Daoy (cell line): Measurements from ENCODE around the genes RSRP1, AUNIP, PAFAH2, FAM110D, ZNF593OS, ZNF683 and RPS6KA1.

DNA sequence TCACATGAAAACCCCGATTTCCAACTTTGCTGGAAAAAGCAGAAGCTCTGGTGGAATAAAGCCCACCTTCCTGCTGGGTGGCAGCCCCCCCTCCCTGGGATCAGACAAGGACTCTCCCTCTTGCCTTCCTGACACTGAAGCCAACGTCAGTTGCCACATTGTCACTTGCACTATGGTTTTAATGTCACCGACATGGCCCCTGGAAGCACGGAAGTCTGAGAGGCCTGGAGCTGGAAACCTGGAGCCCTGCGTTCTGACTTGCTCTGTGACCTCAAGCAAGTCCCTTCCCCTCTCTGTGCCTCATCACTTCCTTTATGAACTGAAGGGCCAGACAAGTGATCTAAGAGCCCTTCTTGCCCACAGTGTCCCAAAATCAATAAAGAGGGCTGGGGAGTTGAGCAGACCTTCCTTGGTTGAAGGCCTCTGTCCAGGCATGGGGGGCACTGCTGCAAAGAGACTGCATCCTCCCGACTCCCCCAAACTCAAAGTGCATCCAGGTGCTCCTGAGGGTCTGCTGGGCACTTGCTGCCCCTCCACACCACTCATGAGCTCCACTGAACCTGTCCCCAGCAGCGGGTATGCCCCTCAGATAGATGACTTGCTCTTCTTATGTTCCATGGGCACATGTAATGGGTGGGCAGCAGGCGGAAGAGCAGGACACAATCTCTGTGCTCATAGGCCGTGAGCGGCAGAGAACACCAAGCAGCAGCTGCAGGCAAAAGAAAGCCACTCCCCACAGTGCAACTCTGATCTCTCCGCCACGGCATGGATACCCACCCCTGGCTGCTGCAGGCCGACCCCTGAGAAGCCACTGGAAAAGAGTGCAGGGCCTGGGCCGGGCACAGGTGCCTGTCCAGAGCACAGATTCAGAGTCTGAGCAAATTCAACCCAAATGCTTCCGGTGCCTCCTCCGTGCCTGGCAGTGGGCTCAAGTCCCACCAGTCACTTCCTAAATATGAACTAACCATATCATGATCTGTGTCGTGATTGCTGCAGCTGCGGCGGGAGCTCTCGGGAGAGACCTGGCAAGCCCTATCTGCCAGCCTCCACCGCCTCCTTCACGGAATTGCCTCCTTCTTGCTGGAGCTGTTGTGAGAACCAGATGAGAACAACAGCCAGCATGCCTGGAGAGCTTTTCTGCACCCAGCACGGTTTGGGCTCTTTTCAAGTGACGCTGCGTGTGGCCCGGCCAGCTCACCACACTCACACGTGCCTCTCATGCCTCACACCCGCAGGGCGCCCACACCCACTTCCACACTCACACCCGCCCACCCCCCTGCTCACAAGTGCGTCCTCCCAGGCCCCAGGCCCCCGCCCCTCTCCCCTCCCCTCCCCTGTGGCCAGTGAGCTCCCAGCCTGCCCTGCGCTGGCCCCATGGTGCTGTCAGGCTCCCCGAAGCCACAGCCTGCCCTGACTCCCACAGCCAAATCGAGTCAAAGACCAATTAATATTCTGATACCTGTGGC, 135.3 kb upstream of the RUNX3 start:
- RAMPAGE, long total RNA = no peak

DNA sequence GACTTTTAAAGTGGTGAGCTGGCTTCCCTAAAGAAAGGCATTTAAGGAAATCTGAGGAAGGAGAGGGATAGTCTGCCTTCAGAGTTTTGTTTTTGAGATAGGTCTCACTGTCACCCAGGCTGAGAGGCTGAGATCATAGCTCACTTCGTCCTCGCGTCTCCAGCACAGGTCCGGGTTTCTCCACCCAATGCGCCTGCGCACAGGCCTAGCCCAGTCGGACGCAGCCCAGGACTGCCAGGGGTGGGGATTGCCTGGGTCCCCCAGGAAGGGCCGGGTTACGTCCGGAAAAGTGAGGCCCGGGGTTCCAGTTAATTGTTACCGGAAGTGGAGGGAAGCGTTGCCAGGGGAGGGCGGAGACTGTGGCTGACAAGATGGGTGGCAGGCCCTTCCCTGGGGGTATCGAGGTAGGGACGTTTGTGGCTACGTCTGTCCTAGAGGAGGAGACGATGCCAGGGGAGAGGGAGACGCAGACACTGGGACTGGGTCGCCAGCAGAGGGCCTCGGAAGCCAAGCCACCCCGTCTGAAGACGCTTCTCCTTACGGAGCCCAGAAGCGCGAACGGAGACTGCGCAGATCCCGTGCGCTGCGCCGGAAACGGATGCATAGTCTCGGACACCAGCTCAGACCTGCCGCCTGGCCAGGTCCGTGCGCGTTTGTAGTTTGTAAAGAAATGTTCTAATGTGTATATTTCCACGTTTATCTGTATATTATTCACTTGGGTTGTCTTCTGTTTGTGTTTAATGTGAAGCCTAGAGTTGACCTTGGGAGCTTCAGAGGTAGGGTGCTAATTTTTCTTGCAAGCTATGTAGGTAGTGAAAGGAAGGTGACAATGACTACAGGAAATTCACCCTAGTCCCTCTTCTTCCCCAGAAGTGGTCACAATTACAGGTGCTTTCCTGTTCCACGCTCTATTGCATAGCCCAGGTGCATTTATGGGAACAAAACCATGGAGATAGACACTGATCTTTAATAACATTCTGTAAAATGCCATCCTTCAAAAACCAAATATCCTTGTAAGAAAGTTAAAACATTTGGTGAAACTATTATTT, 7.4 kb downstream of the RSRP1 start:
- RAMPAGE, long total RNA = no peak

- RAMPAGE, long total RNA = no peak
Measured at GRCh38 chr1:25244702-25245138, 2.5 kb downstream of the RSRP1 start.

- RAMPAGE, long total RNA = no peak
Measured at GRCh38 chr1:25245592-25246391, 1.5 kb downstream of the RSRP1 start.

DNA sequence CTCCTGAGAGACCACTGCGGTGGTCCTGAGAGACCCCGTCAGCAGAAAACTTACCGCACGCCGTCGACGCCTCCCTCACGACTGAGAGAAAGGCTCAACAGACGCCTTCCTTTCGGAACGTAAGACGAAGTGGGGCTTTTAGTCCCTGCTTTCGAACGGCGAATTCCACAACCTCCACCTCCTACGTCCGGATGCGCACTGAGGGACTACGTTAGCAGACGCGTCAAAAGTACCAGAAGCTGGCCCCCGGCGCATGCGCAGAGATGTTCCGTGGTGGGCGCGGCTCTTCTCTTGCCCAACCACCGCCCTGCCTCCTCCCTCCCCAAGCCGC, at the start of gene RSRP1:
RSRP1 (minus strand) TSS at position 200 of the 331 bp plus-strand sequence.
- RAMPAGE, long total RNA = start-site peak on the minus strand centred at position 175 of the sequence, 57 bp wide, 45 and 8 reads in 2 replicates

- RAMPAGE, long total RNA = no peak
Measured at GRCh38 chr1:25699381-25699969, 82.9 kb downstream of the MAN1C1 start.

DNA sequence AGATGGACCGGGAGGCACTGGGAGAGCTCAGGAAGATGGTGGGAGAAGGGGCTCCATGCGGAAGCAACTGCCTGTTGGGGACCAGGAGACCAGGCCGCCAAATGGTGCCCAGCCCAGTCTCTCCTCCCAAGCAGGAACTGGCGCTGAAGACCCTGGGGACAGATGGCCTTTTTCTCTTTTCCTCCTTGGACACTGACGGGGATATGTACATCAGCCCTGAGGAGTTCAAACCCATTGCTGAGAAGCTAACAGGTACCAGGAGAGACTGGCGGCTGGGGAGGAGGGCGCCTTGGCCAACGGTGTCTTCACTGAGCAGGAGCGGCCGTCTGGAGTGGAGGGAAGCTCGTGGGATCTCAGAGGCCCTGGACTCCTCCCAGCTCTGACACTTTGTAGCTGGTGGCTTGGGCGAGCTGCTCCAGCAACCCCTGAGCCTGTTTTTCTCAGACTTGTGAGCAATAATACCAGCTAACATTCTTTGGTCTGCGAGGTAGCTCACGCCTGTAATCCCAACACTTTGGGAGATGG, 978 bp downstream of the SELENON start:
- RAMPAGE, long total RNA = no peak

- RAMPAGE, long total RNA = no peak
Measured at GRCh38 chr1:25858345-25858923, 823 bp downstream of the AUNIP start.

DNA sequence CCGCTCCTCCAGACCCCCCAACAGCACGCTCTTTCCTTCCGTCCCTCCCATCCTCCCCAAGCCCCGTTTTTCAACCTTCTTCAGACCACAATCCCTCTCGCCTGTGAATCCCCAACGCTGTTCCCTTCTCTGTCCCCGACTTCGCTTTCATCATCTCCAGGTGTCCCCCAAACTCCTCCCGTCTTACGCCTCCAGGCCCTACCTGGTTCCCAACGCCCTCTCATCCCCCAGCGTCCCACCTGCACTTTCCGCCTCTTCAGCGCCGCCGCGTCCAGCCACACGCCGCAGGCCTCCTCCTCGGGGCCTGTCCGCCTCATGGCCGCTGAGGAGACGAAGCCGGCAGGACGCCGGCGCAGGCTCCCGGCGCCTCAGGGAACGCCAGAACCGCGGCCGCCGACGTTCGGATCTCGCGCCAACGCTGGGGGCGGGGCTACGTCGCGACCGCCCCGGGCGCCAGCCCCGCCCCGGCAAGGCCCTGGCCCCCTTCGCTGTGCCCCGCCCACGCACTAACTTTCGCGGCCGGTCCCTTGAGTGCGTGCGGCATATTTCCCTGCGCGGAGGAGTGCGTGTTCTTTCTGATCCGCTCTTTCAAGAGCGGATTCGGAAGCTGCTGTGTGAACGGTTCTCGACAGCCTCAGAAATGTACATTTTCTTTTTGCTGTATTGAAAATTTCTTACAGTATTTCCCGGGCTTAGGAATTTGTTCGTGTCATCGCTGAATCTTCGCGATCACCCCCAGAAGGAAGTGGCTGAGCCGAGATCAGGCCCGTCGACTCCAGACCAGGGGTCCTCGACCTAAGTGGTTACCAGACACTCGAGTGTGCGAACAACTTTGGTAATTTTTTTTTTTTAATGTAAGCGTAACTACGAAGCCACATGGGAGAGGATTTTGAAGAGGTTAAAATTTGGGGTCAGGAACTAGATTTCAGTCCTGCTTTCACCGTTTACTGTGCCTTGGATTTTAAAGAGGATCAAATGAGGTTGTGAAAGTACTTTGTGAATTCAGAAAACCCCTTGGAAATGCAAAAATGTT, at the start of gene AUNIP:
AUNIP (minus strand) TSS at position 417 of the 1,033 bp plus-strand sequence.
- RAMPAGE, long total RNA = start-site peak on the minus strand centred at position 345 of the sequence, 60 bp wide, 109 and 24 reads in 2 replicates

- RAMPAGE, long total RNA = no peak
Measured at GRCh38 chr1:25867723-25867974, 7.9 kb downstream of the PAQR7 start.

- RAMPAGE, long total RNA = no peak
Measured at GRCh38 chr1:25997595-25998245, at the start of gene PAFAH2. Gene PAFAH2, minus strand, starts transcription at chr1:25998063.

- RAMPAGE, long total RNA = no peak
Measured at GRCh38 chr1:26028353-26028906, 6.9 kb downstream of the EXTL1 start.

GRCh38 chr1:26158588-26159162, at the start of gene FAM110D:
Gene FAM110D, plus strand, starts transcription at chr1:26159079.
- RAMPAGE, long total RNA = no peak

- RAMPAGE, long total RNA = no peak
Measured at GRCh38 chr1:26160645-26161077, 1.8 kb downstream of the FAM110D start.

- RAMPAGE, long total RNA = no peak
Measured at GRCh38 chr1:26171559-26172302, at the start of gene ZNF593OS. Gene ZNF593OS, minus strand, starts transcription at chr1:26171832.

- RAMPAGE, long total RNA = no peak
Measured at GRCh38 chr1:26358577-26359462, 4.9 kb upstream of the CRYBG2 start.

DNA sequence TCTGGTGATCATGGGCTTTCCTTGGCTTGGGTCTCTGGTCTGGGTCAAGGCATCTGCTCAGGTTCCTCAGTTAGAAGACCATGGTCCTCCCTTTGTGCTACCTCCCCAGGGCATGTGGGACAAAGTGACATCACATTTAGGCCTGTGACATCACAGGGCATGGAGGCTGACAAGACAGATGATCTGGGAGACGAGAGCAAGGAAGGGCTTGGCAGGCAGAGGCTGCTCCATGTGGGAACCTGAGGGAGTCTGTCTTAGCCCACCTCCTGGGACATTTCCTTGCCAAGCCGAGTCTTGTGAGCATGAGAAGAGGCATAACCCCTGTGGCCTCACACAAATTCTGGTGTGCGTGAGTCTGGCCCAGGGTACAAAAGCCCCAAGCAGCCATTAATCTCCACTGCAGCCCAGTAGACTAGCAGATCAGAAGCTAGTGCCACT, at the start of gene ZNF683:
ZNF683 (minus strand) TSS at position 82 of the 438 bp plus-strand sequence.
- RAMPAGE, long total RNA = no peak

DNA sequence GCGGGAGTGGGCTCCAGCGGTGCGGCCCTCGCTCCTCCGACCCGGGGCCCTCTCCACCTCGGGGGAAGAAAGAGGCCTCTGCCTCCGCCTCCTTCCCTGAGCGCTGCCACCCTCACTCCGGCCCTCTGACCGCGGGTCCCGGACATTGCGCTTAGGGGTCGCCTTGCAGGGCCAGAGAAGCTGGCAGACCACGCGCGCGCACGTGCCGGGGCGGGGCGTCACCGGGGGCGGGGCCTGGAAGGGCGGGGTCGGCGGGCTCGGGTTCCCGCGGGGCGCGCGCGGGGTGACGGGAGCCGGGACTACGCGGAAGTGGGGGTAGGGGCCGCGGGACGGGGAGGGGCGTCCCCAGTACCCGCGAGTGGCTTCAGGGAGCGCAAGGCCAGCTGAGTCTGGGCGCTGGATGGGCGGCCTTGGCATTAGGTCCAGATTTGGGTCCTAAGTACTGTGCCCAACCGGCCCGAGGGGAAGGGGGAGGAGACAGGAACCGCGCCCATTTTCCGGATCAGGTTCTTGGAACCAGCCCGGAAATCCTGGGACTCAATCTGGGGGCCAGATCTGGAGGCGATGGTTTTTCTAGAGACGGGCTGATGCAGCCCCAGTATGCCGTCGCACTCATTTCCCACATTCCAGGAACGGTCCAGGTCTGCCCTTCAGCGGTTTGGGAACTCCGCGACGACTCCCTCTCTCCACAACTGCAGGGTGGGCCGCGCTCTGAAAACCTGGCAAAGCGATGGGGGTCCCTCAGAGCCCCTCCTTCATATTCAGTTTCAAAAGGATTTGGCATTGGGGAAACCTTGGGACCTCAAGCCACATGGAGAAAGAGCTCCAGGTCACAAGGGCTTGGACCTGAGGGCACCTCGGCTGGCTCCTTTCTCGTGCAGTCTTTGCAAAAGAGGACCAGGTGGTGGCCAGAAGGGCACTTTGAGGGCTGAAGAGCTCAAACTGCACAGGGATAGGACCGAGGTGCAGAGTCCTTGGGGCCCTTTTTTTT, 28.5 kb upstream of the RPS6KA1 start:
- RAMPAGE, long total RNA = no peak

DNA sequence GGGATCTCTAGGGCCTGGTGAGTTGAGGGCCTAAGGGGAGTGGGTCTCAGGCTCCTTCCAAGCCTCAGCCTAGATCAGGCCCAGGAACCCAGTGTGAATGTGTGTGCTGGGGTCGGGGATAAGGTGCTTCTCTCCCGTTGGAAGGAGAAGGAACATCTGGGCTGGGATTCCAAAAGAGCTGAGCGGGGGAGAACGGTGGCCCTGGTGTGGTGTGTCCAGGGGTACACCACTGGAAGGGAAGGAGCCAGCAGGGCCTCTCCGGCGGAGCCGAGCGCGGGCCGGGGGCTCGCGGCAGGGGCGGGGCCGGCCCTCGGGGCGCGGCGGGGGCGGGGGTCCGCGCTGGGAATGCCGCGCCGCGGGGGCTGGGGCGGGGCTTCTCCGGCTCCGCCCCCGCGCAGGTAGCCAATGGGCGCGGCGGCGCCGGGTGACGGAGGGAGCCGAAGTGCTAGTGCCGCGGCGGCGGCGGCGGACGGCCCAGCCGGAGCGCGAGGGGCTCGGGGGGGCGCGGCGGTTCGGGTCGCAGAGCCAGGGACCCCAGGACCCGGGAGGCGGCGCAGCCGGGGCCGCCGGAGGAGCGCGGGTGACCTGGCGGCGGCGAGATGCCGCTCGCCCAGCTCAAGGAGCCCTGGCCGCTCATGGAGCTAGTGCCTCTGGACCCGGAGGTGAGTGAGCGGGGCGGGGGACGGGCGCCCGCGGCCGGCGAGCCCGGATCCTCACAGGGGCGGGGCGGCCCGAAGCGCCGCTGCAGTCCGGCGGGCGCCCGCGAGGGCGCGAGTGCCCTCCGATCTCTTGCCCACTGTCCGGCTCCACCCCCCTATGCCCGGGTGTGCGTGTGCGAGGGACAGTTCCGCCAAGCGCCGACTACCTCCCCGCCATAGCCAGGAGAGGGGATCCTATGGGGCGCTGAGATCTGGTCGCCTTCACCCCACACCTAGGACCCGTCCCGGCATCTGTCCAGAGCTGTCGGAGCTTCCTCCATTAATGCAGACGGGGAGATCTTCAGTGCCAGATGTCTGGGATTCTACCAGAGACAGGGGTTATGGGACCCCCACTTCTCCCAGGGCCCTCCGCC, at the start of gene RPS6KA1:
RPS6KA1 (plus strand) TSS at position 440 of the 1,072 bp plus-strand sequence.
- RAMPAGE, long total RNA = no peak

- RAMPAGE, long total RNA = no peak
Measured at GRCh38 chr1:26530394-26530966, 919 bp downstream of the RPS6KA1 start.